AG09309 (cell line): ENCODE measurements around the genes CD86 and MIX23.

- RRBS = no CpG with 5 or more reads among the region's 6 CpGs
Measured at GRCh38 chr3:122003006-122003359, 19.1 kb downstream of the ILDR1 start.

DNA sequence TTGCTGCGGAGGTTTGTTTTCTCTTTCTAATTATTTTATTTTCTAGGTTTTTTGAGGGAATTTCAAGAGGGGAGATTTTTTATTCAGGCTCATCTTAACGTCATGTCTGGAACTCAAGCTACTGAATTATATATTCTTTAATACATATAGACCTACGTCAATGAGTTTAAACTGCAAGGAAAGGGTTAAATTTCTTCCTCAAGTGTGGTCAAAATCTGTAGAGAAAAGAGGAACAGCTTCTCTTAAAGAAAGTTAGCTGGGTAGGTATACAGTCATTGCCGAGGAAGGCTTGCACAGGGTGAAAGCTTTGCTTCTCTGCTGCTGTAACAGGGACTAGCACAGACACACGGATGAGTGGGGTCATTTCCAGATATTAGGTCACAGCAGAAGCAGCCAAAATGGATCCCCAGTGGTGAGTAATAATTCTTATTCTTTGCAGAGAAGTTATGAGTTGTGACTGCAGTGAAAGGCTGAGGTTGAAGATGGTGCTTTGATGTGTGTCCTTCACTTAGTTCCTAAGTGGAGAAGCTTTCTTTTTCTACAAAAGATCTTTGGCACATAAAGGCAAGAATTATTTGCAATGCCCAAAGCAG is at the start of gene CD86:
TSS of gene CD86 (plus strand) at position 271 of the 593 bp plus-strand sequence.
- RRBS = no CpG with 5 or more reads among the region's 5 CpGs

DNA sequence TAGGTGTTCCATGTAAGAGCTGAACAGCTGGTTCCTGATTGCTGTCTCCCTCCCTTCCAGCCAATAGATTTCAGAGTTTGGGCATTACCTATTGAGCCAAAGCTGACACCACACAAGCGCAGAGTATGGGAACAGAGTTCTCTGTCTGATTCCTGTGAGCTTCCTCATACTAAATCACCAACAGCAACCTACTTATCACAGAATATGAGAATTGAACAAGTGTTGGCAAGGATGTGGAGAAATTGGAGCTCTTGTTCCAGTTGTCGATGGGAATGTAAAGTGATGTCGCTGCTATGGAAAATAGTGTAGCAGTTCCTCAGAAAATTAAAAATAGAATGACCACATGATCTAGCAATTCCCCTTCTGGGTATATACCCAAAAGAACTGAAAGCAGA is 33.3 kb downstream of the CD86 start:
- RRBS = no CpG with 5 or more reads among the region's 3 CpGs

DNA sequence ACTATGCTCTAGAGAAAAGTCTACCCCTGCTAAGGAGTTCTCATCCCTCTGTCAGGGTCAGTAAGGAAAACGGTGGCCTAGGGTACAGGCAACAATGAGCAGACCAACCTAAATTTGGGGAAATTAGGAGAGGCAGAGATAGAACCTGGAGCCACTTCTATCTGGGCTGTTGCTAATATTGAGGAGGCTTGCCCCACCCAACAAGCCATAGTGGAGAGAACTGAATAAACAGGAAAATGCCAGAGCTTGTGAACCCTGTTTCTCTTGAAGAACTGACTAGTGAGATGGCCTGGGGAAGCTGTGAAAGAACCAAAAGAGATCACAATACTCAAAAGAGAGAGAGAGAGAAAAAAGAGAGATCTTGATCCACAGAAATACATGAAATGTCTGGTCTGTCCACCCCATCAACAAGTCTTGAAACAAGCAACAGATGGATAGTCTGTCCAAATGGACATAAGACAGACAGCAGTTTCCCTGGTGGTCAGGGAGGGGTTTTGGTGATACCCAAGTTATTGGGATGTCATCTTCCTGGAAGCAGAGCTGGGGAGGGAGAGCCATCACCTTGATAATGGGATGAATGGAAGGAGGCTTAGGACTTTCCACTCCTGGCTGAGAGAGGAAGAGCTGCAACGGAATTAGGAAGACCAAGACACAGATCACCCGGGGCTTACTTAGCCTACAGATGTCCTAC is 63.3 kb upstream of the CASR start:
- RRBS = no CpG with 5 or more reads among the region's 3 CpGs

DNA sequence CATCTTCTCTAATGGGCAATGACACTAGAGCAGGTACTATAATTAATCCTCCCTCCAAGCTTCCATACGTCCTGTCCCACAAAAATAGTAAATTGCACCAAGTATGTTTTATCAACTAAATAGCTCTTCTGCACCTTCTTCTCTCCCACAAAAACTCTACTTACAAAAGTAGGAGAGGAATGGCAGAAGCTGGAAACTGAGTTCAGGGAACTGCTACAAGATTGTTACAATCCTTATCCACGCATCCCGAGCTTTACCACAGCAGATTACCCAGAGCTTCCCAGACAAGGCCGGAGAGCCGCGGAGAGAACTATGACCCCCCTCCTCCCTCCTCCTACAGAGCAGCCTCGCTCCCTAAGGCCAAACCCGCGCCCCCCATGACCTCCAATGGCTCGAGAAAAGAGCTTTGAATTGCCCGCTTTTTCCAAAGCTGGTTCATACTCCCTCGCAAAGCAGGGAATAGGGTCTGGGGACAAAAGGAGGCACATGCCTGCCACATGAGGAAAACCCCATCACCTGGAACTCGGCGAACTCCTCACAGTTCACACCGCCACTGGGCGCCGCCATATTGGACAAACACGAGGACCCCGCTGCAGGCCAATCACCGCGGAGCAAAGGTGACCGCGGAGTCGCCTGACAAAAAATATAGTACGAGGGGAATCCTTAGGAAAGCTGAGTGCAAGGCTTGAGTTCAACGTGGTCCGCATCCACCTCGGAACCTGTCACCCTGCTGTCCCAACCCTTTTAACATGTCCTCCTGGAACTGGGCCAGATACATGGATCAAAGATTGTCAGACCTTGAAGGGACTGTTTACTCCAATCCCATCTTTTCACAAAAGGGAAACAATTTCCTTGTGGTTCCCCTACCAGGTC is at the start of gene MIX23:
TSS of gene MIX23 (minus strand) at position 574 of the 873 bp plus-strand sequence.
- RRBS = no CpG with 5 or more reads among the region's 28 CpGs

DNA sequence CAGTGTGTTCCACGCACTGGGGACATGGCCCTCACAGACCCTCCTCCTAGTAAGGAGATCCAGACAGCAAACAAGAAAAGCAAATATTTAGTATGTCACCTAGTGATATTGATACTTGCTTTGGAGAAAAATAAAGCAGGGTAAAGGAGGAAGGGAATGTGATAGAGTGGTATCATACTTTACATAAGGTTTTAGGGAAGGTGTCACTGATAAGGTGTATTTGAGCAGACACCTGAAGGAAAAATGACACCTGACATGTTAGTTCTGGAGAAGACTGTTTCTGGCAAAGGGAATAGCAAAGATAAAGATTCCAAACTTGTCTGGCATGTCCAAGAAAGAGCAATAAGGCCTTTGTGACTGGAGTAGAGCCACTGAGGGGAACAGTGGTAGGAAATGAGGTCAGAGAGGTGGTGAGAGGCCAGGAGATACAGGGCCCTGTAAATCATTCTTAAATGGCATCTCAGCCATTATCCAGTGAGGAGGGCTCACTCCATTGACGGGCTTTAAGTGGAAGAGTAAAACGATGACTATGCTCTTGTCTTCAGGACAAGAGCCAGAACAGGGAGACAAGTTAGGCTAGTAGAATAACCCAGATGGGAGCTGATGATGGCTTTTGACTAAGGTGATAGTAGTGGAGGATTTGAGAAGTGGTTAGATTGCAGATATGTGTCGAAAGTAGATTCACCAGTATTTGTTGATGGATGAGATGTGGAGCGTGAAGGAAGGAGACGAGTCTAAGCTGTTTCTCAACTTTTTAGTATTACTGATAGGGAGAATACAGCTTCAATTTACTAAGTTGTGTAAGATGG is 4.5 kb downstream of the SLC49A4 start:
- RRBS = no CpG with 5 or more reads among the region's 6 CpGs

DNA sequence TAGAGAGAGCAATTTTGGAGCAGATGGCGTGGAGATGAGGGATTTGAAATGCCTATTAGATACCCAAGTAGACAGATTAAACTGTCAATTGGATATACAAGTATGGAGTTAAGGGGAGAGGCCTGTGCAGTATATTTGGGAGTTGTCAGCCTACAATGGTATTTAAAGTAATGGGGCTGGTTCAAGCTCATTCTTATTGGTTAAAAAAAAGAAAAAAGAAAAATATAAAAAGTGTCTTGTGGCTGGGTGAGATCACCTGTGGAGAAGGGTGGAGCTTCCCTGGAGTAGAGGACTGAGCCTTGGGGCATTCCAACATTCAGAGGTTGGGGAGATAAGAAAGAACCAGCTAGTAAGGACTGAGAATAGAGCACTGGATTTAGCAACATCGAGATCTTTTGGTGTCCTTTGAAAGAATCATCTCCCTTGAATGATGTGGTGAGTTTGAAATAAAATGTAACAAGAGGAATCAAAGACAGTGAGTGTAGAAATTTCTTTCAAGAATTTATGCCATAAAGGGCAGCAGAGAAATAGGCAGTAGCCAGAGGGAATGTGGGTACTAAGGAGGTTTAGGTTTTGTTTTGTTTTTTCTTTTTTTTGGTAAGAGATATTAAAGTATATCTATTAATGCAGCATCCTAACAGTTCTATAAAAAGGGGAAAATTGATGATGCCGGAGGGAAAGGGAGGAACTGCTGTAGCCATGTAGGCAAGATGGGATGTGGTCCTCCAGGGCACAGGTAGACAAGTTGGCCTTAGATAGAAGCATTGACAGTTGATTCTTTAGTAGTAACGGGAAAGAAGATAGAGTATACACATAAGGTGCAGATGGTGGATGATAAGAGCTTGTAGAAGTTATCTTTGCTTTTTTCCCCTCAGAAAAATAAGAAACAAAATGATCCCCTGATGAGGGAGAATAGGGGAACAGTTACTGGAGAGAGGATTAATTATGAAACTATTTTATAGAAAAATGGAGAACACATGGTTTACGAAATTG is 5.4 kb downstream of the SLC49A4 start:
- RRBS = no CpG with 5 or more reads among the region's 5 CpGs

DNA sequence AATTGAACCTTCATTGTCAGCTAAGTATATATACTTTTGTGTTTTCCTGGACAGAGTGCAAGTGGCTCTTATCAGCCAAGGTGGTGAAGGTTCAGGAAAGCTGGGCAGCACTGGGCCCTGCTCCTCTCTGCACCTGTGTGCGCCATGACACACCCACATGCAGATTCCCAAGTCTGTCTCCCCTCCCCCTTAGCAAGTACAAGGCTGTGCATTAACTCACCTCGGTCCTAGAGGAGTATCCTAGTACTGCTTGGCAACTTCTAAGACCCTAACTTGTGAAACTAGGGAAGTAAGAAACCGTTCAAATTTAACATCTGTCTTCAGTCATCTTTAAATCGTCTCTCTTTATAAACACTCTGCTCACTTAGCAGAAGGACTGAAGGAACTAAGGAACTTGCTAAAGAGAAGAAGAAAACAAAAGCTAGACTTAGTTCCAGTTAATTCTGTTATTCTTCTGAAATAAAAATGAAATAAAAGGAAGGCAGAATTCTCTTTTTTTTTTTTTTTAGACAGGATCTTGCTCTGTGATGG is 85.9 kb downstream of the SLC49A4 start:
- RRBS = no CpG with 5 or more reads among the region's 4 CpGs

- RRBS = no CpG with 5 or more reads among the region's 17 CpGs
Measured at GRCh38 chr3:122955845-122956625, 71.5 kb downstream of the SEMA5B start.

DNA sequence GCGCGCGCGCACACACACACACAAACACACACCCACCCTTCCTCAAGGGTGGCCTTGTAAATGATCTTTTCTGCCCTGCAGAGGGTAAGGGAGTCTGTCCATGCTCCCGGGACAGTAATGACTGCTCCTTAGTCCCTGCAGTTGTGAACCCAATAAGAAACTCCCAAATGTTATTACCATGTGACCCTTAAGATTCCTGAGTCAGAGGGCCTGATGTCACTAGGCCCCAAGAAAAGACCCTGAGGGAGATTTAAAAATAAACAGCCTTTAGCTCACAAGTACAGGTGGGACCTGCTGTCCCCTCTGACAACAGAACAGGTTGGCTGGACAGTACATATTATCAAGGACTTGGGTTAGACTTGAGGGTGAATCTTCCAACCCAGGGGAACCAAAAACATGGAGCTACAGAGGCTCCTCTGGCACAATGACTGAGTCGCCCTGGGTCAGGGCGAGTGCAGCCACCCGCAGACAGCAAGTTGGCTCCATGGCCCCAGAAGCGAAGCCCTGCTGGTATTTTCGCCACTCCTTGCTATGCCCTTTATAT is 64.9 kb downstream of the ADCY5 start:
- RRBS = no CpG with 5 or more reads among the region's 10 CpGs

DNA sequence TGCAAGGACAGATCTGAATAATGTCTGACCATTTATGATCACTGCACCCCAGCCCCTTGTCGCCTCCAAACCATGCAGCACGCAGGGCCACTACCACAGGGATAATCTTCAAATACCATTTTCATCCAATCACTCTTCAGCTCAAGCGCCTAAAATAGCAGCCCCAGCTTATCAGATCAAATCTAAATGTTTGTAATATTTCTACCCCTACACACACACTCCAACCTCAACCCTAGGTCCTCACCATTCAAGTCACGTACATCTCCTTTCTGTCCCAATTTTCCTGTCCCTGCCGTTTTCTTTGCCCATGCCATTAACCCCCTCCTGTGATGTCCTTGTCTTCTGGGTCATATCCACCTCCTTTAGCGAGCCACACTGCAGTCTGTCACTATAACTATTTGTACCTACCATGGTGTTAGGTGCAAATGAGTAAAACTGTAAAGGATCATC is 50.4 kb downstream of the ADCY5 start:
- RRBS = no CpG with 5 or more reads among the region's 6 CpGs

- RRBS = no CpG with 5 or more reads among the region's 6 CpGs
Measured at GRCh38 chr3:123446490-123447064, 2.3 kb downstream of the ADCY5 start.

DNA sequence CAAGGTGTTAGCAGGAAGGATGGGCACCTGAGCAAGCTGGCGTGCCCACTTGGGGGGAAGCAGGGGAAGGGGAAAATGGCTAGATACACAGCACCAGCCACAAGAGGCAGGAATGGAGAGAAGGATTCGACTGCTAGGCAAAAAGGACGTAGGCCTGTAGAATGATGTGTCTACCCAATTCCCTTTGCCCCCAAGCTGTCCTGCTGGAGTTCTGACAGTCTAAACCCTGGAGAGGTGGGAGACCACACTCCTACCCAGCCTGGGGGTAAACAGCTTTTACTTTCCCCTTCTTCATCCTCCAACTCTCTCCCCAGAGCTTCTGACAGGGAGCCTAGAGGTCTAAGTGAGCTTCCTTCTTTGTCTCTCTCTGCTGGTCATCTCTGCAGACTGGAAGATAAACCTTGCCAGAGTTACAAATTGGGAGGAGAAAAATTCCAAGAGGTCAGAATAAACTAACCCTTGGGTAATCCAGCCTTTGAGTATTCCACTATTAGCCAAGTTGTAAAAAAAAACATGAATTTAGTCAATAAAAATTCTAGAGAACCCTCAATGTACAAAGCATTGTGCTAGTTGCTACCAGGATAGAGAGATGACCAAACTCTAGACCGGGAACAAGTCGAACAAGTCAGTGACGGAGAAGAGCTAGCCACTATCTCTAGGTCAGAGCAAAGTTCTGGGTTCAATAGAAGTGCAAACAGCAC is 2.0 kb upstream of the ADCY5 start:
- RRBS = no CpG with 5 or more reads among the region's 6 CpGs

DNA sequence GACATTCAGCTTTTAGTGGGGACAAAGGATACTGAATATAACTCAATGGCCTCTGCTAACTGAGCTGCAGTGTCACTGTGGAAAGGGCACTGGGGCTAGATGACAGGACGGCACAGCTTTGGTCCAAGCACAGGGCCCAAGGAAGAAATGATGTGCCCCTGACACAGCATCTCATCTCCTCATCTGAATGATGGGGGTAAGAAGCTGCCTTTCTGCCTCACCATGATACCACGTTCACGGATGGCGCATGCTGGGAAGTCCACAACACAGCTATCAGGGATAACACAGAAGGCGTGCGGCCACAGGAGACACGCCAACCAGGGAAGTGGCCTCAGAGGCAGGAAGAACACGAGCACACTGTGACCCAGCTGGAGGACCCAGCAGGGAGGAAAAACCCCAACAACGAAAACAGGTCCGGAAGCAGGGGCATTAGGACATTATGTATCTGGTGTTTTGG is 62.0 kb downstream of the HACD2 start:
- RRBS = no CpG with 5 or more reads among the region's 10 CpGs

DNA sequence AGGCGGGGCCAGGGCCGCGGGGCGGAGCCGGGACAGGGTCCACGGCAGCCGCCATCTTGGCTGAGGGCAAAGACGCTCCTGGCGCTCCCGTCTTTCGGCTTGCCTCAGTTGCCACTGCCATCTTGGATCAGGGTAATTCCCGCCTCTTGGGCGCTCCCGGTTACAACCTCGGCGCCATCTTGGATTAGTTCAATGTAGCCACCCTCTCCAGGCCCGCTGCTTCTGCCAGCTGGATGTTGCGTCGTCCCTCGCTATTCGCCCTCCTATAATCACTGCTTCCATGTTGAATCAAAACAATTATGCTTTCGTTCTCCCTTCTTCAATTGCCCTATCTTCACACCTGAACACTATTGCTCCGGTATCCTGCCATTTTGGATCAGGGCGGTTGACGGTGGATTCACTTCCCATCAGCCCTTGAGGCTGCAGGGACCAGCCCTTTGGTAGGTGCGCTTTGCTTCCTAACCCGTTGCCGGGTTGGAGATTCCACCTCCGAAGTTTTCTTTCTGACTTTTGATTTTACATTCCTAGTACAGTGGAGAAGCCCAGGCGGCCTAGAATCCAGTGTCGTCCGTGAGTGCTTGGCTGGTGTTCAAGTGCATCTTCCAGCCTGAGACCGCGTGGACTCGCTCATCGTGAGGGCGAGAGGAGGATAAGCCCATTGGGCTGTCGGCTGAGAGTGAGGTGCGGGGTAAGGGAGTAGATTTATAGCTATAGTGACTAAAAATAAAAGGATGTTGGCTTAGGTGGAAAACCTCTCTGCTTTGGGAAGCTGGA is 448 bp upstream of the HACD2 start:
- RRBS = 0% methylated on average over 5 of the region's 39 CpGs

- RRBS = no CpG with 5 or more reads among the region's 9 CpGs
Measured at GRCh38 chr3:123636446-123637109, 51.7 kb upstream of the HACD2 start.

- RRBS = no CpG with 5 or more reads among the region's 3 CpGs
Measured at GRCh38 chr3:123660174-123660552, 75.3 kb upstream of the HACD2 start.

DNA sequence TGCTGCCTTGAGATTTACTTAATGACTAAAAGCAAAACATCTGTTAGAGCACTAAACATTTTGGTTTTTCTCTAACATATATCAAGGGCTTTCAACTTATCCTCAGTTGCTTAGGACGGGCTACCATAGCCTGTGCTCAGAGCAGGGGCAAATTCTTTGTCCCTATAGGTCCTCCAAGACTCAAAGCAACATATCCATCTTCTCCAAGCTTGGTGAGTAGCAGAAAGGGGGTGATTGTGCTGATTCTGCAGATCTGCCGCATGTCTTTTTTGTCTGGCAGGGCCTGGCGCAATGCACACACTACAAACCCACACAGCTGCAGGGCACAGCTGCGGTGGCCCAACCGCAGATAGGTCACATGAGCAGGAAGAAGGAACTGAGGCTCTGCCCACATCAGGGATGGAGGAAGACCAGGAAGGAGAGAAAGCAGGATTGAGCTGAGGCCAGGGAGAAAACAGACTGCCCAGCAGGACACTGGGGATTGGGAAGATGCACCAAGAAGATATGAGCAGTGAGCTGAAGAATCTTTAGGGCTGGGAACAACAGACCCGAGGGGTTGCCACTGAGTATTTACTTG is 126.9 kb downstream of the MYLK start:
- RRBS = no CpG with 5 or more reads among the region's 6 CpGs

DNA sequence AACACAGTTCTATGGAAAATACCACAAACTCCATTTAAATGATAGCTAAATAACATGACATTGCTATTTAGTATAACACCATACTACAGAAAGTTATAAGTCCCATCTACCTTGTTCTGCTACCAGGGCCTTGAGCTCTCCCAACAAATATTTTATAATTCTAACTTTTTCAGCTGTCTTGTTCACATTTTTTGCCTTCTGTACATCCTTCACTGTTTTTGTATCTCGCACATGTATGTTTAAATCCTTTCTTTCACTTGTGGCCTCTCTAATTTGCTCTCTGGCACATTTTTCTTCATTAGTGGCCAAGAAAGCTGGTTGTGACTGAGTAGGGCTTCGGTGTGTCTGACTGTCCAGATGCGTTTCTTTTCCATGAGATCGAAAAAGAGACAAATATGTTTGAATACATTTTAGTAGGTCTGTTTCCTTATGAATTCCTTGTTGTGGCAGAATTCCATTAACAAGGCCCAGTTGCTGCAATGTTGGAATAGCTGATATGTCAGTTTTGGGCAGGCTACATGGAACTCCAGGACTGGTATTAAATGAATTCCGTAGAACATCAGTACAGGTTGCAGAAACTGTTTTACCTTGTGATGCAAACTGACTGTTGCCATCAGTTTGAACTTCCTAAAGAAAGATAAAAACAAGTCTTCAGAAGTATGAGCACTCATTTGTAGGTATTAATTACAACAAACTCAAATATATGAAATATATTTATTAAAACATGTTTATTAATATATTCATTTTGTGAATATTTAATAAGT is 14.2 kb downstream of the CCDC14 start:
- RRBS = no CpG with 5 or more reads among the region's 5 CpGs